A375 (cell line): Measurements from ENCODE around the genes SFTA2 and TCF19.

DNA sequence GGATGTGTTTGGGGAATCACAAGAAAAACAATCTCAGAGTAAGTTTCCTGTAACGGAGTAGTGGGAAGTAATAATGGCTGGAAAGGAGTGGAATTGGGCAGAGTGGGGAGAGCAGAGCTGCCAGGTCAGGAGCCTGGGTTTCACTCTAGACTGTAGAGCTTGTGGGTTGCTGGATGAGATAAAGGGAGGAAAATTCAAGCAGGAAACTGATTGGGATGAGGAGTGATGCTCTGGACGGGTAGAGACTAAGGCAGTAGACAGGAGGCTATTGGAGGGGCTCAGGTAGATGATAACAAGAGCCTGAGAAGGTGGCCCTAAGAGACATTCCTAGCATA, 3.1 kb upstream of the IER3 start:
- RAMPAGE, long total RNA, result no peak

DNA sequence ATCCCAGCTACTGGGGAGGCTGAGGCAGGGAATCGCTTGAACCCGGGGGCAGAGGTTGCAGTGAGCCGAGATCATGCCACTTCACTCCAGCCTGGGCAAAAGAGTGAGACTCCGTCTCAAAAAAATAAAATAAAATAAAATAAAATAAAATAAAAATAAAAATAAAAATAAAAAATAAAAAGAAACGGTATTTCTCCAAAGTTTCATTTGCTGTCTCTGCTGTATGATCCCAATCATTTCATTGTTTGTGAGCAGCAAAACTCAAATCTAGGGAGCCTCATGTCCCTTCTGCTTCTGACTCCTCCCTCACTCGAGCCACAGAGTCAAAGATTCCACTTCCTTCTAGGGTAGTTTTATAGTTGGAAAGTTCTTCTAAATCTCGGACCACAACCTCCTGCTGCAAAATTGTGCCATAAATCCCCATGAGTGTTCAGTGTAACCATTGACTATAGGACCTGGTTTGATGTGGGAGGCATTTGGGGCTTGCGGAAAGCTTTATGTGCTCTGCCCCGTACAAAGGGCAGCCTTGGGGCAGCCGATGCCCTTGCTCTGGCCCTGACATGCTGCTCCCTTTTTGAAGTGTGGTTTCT, 43.5 kb upstream of the IER3 start:
- RAMPAGE, long total RNA, result no peak

DNA sequence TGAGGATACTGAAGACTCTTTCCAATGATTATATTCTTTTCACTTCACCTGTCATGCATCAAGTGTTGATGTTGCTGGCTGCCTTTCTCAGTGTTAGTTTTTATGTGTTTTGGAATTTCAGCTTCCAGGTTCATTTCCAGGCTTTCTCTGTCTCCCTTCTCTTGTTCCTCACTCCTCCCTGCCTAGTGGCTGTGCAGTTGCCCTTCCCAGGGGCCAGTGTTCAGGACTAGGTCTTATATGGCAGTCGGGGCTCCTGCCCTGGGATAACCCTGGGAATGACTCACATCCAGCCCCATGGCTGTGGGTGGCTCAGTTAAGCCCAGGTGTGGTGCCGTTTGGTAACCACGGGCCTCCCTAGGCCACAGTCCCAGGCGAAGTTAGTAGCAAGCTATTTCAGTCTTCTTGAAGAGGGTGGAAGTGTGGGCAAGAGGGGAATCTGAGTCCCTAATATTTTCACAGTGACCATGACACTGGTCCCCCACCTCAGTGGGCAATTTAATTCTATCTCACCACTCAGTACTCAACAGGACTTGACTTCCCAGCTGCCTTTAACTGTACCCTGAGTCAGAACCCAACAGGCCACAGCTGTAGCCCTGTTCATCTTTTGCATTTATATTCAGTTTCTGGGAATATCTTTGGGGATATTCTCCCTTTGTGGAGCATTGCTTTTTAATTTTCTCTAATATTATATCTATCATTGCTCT, 57.3 kb upstream of the DDR1 start:
- RAMPAGE, long total RNA, result no peak

DNA sequence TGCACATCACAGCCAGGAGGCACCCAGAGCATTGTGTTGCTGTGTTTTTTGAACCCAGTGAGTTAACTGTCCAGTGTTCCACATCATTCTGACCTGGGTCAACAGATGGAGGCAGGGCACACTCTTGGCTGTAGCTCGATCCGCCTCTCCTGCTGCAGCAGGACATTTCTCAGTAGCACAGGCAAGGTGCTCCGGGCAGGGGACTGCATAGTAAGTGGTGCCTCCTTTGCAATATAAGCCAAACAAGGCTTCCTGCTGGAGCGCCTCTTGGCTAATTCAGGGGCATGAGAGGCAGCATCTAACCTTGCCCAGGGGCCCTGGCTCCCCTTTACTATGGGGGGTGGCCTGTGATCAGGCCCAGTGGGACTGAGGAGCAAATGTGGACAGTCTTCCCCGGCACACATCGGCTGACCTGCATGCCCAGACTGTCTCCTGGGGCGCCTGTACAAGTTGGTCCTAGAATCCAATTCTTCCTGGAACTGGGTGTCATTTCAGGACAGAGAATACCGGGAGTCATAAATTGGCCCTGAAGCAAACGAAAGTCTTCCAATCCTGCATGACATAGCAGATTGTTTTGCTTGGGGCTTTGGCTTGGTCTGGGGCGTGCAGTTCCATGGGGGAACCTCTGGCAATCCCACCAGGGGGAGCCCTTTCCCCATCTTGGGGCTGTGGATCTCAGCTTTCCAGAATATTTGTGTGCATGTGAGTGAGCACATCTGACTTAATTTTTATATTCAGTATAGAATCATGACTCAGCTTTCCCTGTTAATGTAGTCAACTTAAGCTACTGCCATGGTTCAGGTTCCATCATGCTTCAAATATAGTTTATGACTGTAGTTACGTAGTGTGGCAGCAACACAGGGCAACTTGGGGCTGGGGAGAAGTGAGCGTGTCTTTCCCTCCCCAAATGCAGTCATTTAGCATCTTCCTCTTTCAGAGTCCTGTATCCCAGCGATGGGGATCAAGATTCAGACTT, 56.0 kb upstream of the DDR1 start:
- RAMPAGE, long total RNA, result no peak

DNA sequence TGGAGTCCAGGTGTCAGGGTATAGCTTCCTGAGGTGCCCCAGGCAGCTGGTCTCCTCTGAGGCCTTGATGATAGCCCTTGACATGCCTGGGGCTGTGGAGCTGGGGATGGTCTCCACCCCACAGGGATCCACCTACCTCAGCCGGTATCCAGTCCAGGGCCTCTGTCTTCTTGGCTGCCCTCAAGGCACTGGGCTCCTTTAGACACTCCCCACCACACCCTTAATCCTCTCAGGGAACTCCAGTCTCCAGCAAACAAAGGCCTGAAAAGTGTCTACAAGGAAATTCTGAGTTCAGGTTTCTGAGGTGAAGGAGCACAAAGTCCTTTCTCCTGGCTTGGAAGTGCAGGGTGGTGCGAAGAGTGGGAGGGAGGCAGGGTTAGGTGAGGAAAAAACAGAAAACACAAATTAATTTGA, 44.6 kb upstream of the DDR1 start:
- RAMPAGE, long total RNA, result no peak

- RAMPAGE, long total RNA, result no peak
These were observed 5.4 kb downstream of the SFTA2 start for GRCh38 chr6:30926501-30927014.

DNA sequence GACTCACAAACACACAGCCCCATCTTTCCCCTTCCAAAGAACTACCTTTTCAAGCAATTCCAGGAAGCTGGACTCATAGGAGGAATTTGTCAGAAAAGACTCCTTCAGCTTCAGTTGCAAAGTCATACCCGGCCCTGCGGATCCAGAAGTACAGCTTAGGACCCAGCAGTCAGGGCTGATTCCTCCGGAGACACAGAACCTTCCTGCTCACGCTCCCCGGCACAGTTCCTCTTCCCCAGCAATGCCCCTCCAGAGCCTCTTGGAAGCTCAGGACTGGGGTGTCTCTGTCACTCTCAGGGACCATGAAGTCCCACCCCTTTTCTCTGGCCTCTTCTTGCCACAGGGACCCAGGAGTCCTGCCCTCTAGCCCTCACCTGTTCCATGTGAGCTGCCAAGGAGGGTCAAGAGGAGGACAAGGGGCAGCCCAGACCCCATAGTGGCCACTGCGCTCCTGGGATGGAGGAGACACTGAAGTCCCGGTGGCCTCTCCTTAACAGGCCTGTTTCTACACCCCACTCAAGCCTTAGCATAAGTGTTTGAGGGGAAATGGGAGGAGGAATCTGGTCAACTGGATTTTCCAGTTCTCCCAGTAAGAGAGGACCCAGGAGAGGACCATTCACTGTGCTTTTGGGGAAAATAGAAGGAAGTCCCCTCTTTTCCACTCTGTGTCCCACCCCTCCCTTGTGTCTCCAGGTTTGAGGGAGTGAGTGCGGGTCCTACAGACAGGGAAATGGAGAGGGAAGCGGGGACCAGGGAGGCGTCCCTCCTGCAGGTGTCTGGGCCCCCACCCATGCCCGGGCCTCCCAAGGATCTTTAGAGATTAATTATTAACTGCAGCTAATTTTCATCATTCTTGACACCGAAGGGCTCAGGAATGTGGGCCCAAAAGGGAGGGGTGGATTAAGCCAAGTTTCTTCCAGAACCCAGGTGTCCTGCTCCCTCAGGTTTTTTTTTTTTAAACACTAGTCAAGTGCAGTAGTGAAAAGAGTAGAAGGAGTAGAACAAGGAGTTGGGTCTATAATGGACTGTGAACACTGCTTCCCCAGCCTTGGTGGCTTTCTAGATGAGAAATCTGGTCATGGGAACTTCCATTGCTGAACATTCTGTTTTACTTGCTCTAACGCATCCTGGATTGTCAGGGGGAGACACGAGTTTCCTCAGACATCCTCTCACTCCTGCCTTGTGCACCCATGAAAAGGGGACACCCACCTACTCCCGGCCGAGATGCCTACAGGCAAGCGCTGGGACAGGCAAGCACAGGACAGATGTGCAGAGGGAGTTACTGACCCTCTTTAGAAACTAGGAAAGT, at the start of gene SFTA2:
Gene SFTA2 (minus strand): TSS at position 509 of the 1,309 bp plus-strand sequence.
- RAMPAGE, long total RNA, result no peak

GRCh38 chr6:30934892-30935538, 3.0 kb upstream of the SFTA2 start:
- RAMPAGE, long total RNA, result no peak

DNA sequence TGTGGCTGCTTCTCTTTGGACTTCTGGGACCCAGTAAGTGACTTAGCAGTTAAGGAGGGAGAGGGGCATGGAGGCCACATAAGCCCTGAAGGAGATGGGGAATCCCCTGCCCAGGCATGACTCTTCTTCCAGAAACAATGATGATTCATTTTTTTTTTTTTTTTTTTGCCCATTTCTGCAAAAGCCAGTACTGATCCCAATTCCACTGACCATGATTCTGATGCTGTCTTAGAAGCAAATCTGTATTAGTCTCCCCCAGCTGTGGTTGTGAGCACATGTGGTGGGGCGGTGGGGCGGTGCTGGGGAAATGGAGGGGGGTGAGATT, 432 bp downstream of the MUC22 start:
- RAMPAGE, long total RNA, result no peak

- RAMPAGE, long total RNA, result no peak
These were observed 47.2 kb downstream of the MUC22 start for GRCh38 chr6:31057429-31057833.

DNA sequence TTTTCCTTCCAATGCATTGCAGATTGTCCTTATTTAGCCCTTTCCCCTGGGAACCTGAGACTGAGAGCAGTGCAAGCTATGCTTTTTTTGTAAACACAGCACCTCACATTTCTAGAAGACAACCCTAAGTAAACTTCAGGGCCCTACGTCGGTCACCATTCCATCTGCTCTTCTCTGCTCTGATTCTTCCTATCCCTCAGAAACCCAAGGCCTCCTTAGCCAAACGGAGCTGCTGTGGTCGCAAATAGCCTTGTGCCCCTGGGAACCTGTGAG, 28.9 kb downstream of the C6orf15 start:
- RAMPAGE, long total RNA, result no peak

GRCh38 chr6:31087418-31088120, 24.8 kb downstream of the C6orf15 start:
- RAMPAGE, long total RNA, result no peak

DNA sequence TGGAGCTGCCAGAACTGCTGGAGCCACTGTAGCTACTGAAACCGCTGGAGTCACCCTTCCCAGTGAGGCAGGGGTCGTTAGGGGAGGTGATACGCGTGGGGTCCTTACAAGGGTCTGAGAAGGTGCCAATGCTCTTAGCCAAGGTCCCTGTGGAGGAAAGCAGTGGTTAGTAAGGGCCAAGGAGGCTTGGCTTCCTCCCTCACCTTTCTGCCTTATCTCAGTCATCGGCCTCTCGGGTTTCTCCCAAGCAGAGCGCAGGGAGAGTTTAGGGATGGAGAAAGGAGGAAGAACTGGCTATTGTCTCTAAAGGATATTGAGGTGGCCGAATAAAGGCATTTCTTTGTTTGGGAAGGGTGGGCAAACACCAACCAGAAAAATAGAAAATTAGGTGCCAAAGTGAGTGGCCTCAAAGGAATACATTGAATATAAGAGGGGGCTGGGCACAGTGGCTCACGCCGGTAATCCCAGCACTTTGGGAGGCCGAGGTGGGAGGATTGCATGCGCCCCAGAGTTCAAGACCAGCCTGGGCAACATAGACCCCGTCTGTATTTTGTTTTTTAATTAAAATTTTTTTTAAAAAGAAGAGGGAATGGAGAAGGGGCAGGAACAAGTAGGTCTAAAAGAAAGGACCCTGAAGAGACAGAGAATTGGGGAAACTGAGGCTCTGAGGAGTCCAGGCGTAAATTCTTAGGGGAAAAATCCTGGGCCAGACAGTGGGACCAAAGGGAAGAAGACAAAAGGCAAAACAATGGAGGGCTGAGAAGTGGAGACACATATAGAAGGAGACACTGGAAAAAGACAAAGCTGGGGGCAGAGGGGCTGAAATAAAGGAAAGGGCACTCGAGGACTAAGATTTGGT, 2.6 kb downstream of the CDSN start:
- RAMPAGE, long total RNA, result no peak

DNA sequence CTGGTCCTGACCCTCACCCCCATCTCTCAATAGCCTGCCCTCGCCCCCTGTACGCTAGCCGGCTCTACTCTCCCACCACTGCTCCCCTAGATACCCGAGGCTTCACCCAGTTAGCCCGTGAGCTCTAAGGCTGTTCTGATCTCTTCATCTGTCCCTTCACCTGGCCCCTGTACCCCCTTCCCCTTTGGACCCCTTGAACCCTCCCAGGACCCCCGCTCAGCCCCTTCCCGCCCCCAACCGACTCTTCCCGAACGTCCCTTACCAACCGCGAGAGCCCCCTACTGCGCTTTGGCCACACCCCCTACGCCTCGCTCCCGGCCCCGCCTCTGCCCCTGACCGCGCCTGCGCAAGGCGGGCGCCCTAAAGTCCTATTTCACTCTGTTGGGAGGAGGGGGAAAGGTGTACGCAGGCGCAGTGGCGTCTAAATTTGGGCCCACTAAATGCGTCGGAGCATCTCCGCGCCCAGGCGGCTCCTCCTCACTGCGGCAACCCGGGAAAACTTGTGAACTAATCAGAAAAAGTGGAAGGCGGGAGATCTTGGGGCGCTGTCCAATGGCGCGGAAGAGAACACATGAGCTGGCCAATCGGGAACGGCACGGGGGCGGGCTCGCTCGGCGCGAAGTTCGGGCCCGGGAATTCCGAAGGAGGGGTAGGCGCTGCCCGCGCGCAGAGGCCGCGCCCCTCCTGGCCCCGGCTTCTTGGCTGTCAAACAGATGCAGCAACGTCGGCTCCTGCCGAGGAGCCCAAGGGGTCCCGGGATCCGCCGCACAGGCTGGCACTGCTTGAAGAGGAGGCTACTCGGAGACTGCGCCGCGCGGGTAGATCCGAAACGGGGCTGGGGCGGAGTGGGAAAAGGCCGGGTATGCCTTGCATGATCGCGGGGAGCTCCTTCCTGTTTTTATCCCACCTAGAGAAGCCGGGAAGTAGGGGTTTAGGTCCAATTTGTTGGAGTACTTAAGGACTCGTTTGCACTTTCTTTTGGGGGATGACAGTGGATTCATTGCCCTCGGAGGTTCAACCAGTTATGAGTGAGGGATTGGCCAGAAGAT, at the start of gene TCF19:
Gene TCF19 (plus strand): TSS at position 685 of the 1,049 bp plus-strand sequence.
- RAMPAGE, long total RNA, result no peak

GRCh38 chr6:31266607-31266931, 5.3 kb downstream of the HLA-C start:
- RAMPAGE, long total RNA, result no peak

DNA sequence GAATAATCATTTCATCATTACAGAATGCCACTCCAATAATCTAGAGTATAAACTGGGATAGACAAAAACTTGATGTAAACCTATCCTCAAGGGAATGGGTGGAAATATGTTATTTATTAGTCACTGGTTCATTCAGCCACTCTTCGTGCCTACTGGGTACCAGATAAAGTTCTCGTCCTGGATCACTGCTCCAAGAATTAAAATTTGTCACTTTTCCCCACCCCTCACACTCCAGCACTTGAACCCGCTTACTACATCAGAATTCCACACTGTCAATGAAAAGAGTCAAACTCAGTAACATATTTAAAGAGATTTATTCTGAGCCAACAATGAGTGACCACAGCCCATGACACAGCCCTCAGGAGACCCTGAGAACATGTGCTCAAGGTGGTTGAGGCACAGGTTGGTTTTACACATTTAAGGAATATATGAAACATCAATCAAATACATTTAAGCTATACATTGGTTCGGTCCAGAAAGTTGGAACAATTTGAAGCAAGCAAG, 7.5 kb downstream of the HLA-B start:
- RAMPAGE, long total RNA, result no peak

DNA sequence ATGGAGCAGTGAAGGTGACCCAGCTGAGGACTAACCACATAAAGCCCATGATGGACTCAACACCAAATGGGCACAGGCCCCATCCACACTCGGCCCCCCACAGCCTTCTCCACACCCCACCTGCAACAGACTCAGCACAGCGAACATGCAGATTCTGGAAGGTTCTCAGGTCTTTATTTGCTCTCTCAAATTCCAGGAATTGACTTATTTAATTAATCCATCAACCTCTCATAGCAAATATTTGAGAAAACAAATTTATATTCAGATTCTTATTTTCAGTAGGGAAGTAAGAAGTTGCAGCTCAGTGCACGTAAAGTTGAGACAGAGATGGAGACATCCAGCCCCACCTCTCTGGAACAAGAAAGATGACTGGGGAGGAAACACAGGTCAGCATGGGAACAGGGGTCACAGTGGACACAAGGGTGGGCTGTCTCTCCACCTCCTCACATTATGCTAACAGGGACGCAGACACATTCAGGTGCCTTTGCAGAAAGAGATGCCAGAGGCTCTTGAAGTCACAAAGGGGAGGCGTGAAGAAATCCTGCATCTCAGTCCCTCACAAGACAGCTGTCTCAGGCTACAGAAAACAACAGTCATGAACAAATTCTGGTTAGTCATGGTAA, 3.1 kb downstream of the HLA-B start:
- RAMPAGE, long total RNA, result no peak

DNA sequence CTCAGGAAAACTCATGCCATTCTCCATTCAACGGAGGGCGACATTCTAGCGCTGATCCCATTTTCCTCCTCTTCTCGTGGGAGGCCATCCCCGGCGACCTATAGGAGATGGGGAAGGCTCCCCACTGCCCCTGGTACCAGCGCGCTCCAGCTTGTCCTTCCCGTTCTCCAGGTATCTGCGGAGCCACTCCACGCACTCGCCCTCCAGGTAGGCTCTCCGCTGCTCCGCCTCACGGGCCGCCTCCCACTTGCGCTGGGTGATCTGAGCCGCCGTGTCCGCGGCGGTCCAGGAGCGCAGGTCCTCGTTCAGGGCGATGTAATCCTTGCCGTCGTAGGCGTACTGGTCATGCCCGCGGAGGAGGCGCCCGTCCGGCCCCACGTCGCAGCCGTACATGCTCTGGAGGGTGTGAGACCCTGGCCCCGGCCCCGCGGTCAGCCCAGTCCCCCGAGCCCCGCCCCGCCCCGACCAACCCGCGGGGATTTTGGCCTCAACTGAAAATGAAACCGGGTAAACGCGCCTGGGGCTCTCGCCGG, 883 bp downstream of the HLA-B start:
- RAMPAGE, long total RNA, result no peak

GRCh38 chr6:31400513-31400955, 2.9 kb upstream of the MICA start:
- RAMPAGE, long total RNA, result no peak

GRCh38 chr6:31419743-31420400, 16.5 kb downstream of the MICA start:
- RAMPAGE, long total RNA, result no peak